Renal cortical epithelial cell (primary cell): ENCODE measurements around a stretch of chr3.

DNA sequence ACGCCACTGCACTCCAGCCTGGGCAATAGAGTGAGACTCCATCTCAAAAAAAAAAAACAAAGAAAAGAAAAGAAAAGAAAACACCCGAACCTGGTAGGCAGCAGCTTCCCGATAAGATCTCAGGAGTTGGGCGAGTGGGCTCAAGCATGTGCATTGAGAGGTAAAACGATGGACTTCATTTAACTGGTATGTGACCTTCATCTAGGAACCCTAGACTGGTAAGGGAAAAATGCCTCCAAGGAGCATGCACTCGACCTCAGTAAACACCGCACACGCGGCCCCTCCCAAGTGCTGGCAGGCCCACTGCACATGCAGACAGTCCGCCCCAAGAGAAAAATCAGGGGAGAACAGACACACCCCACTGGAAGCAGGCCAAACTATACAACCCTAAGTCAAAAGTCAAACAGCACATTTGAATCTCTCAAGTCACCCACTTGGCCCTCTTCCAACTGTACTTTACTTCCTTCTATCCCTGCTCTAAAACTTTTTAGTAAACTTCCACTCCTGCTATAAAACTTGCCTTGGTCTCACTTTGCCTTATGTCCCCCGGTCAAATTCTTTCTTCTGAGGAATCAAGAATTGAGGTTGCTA is 250.2 kb upstream of the HES1 start:
- RRBS: no CpG with 5 or more reads among the region's 11 CpGs

- RRBS: no CpG with 5 or more reads among the region's 10 CpGs
Measured at GRCh38 chr3:193897025-193897654, 238.8 kb upstream of the HES1 start.

DNA sequence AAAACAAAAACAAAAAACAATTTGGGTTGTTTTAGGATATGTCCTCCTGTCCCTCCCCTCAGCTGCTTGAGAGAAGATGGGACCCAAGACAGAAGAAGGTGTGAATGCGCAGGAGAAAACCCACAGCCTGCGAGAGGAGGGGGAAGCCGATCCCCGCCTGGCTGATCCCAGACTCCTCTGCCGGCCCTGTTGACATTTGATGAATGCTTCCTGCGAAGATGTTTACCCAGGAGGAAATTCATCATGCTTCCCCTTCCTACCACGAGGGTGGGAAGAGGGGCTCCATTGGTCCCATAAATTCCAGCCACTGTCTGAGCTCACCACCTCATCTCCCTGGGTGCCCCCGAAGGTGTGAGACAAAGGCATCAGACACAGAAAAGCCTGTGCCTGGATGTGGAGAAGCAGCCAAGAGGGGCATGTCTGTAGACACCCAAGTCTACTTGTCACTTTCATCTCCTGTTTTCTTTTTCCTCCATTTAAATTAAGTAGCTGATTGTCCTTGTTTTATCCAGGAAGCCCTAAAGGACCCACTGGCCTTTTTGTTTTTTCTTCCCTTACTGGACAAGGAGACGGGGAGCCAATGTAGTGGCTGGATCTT is 95.4 kb upstream of the HES1 start:
- RRBS: no CpG with 5 or more reads among the region's 9 CpGs

DNA sequence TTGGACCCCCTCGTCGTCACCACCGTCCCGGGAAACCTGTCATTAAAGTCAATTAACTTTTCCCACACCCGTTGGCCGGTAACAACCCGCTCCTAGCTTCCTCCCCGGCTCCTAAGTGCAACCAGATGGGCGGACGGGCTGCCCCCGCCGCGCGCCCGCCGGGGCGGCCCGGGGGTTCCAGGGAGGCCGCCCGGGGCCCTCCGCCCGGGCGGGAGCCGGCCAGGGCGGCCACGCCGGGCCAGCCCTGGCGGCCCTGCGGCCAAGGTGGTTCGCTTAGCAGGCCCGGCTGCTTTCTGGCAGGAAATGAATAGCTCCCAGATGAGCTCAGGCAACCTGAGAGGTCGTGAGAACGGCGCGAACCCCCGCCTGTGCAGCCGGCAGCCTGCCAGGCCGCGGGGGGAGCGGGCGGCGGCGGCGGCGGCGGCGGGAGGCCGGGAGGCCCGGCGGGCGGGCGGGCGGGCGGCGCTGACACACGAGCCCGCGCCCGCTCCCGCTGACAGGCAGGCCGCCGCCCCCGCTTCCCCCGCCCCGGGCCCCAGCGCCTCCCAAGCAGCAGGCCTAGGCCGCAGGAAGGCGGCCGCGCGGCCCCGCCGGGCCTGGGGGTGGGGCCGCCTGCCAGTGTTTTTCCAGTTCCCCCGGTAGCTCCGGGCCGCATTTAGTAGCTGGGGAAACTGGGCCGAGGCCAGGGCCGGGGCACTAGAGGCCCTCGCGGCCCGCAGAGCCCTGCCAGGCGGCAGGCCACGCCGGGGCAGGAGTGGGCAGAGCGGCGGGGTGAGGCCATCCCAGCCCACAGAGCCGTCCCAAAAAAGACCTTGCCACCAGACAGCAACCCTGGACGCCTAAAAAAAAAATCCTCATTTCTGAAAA is 5.4 kb downstream of the HES1 start:
- RRBS: 2% methylated on average over 56 of the region's 89 CpGs

GRCh38 chr3:194194649-194195078 is 58.7 kb downstream of the HES1 start:
- RRBS: no CpG with 5 or more reads among the region's 2 CpGs

GRCh38 chr3:194267323-194267763 is 83.8 kb downstream of the CPN2 start:
- RRBS: no CpG with 5 or more reads among the region's 8 CpGs

DNA sequence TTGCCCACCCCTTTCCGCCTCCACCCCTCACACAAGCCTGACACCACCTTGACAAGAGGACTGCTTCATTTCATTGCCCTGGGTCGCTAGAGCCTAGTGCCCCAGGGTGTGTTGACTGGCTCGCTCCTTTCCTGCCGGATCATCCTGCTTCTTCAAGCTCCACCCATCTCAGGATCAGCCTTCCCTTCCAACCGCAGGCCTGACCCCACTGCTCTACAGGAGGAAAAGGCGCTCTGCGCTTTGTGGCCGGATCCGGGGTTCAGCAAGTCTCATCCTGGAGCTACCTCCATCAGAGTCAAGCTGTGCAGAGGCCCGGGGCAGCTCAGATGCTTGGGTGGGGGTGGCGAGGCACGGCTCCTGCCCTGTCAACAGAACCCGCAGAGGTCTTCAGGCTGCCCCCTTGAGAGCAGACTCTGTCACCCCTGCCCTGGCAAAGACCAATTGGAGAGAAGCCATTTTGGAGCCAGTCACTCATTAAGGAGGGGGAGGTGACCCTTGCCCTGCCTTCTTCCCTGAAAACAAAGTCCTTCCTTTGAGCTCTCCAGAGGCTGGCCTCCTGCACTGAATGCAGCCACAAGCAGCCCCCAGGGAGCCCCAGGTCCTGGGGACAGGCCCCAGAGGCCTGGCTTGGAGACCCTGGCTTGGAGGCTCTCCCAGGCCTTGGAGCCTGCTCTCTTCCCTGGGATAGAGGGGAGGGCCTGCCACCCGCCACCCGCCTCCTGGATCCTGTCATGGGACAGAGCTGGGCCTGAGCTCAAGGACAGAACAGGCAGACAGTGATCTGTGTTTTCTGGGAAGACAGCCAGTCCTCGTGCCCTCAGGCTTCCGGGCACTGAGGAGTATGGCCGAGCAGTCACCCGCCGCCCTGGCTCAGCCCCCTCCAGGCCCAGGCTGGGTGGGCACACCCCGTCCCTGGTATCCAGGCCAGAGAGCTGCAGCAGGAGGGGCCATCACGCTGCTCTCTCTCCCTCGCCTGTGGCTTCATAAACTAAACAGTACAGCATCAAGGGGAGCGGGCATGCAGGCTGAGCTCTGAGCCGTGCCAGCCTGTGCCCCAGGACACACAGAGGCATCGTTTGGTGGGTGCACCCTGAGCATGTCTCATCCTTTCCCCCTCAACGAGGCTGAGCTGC is 80.2 kb downstream of the CPN2 start:
- RRBS: 64% methylated on average over 2 of the region's 27 CpGs

- RRBS: no CpG with 5 or more reads among the region's 4 CpGs
Measured at GRCh38 chr3:194274277-194274930, 76.7 kb downstream of the CPN2 start.

DNA sequence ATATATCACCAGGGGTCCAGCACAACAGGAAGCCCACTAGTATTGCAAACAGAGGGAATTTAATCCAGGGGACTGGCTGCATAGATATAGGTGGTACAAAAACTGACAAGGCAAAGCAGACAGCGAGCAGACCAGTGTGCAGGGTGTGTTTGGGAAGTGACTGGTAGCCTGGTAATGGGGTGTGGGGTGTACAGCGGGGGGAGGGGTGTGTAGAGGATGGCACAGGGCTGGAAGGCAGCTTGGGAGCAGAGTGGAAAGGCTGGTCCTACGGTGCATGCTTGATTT is 29.5 kb downstream of the CPN2 start:
- RRBS: no CpG with 5 or more reads among the region's 3 CpGs

DNA sequence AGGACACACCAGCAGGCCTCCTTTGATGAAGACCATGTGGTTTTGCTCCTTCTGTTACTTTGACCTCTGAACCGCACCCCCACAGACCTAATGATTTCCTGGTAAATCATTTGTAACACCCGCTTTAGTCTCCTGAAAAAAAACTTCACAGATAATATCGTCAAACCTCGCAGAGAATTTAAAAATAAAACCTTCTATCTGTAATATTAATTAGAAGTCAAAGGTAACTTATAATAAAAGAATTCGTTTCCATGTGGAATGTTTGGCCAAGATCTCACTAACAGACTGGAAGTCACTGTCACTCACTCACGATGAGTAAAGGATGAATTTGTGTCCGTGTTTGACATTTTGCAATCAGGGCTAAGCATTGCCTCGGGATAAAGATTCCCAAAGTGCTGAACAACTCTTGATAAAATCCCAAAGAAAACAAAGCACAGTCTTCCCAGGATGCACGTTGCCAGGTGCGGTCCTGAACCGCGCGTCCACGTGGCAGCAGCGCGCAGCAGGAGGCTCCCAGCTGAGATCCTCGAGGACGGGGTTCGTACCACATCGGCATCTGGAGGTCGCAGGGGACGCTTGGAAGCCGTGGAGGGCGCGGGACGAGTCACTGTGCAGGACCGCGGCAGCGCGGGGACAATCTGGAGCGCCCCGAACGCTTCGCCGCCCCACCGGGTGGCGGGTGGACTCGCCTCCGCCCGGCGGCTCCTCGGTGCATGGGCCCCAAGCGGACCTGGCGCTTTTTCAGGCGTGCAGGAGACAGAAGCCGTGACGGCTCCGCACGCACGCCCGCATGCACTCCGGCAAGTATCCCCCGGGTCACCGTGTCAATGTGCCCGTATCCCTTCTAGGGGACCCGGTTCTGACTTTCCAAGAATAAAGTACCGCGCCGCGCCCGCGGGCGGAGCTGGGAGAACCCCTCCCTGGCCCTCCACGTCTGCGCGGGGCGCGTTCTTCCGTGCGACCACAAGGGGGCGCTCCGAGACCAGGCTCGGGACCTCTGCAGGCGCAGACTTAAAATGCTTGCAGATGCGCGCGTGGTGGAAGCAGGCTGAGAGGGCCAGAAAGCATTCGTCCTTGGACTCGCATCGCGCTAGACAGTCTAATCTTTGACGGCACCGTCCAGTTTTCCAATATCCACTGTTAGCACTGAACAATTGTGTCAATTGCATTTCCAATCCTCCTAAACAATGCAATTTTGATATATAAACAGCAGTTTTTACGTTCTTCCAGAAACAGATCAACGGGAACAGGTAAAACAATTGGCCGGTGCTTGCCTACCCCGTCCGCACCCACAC is 17.7 kb downstream of the CPN2 start:
- RRBS: 0% methylated on average over 14 of the region's 88 CpGs

DNA sequence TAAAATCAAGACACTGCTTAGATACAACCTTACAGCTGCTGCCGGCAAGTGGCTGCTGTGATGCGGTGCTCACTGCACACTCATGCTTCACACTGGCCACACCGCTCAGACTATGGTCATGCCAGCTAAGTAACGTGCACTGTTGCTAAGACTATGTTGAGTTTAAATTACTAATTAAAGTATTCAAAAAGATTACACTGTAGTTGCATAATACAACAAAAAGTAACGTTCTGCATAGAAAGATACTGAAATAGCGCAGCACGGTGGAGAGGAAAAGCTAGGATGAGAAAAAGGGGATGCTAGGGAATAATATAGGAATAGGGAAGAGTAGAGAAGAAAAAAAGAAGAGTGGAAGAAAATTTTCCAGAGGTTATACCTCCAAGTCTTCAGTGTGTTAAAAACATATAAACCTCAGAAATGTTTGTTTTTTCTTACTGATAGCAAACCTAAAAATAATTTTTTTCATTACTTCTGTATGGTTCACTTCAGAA is 12.0 kb downstream of the ATP13A3 start:
- RRBS: no CpG with 5 or more reads among the region's 7 CpGs

GRCh38 chr3:194485763-194485862 is 1.2 kb downstream of the ATP13A3 start:
- RRBS: no CpG with 5 or more reads among the region's 1 CpG

GRCh38 chr3:194571378-194572093 is 61.7 kb downstream of the TMEM44 start:
- RRBS: no CpG with 5 or more reads among the region's 16 CpGs

DNA sequence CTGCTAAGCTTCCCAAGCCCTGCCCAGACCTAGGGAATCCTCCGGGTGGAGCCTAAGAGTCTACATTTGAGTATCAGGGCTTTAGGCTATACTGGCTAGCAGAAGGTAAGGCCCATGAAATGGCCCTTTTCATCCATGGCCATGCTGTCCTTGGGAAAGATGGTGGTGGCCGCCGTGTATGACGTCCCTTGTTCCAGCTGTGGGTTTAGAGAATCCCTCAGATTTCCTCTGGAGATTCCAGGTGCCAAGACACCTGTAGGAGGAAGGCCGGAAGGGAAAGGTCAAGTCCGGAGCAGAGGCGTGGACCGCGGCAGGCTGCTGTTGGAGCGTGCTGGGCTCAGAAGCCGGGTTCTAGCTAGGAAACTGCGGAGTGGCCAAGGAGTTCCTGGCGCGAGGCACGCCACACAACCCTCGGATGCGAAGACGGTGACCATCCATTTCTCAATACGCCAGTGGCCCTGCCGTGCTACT is 50.8 kb downstream of the TMEM44 start:
- RRBS: 98% methylated on average over 6 of the region's 20 CpGs

DNA sequence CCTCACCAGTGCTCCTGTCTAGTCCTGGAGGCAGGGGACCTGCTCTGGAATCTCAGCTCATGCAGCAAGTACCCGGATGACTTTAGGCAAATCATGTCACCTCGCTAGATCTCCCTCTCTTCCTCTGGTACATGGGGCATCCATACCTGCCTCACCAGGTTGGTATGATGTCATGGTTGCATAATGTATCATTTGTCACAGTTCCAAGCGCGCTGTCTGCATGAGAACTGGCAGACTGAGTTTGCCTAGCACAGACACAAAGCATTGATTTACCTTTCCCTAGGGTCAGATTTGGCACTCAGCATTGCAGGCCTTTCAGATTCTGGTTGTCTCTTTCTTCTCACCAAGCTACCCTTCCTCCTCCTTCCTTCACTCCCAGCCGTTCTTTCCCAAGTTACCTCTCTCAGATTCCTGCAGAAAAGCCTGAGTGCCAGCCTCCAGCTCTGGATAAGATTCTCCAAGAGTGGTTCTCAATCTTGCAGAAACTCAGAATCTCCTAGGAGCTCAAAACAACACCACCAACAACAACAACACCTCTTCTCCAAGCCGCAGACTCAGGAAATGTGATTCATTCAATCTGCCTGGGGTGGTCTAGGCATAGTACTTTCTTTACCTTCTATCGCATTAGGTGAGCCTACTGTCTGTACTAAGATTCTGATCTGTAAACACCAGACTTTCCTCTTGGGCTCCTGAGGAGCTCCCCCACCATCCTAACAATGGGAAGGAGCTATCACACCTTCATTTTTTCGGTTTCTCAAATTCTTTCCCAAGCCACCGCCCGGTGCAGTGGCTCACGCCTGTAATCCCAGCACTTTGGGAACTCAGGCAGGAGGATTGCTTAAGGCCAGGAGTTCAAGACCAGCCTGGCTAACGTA is 29.6 kb downstream of the FAM43A start:
- RRBS: no CpG with 5 or more reads among the region's 12 CpGs

DNA sequence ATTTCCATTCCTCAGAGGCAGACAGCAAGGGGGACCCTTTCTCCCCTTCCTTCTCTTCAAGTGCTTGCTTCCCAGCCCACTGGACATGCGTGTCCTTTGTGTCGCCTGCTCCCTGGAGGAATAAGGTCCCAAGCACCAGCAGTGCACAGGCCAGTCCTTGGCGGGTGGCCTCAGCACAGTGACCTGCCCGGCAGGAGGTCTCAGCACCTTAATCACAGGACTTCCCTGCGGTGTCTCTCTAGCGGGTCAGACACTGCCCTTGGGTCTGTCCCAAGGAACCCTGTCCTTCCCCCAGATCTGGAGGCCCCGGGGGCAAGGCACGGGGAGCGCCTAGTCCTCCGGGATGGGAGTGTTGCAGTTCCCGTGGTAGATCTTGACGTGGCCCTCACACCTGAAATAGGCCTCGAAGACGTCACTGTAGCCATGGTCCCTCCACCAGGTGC is 201.6 kb downstream of the XXYLT1 start:
- RRBS: no CpG with 5 or more reads among the region's 14 CpGs

DNA sequence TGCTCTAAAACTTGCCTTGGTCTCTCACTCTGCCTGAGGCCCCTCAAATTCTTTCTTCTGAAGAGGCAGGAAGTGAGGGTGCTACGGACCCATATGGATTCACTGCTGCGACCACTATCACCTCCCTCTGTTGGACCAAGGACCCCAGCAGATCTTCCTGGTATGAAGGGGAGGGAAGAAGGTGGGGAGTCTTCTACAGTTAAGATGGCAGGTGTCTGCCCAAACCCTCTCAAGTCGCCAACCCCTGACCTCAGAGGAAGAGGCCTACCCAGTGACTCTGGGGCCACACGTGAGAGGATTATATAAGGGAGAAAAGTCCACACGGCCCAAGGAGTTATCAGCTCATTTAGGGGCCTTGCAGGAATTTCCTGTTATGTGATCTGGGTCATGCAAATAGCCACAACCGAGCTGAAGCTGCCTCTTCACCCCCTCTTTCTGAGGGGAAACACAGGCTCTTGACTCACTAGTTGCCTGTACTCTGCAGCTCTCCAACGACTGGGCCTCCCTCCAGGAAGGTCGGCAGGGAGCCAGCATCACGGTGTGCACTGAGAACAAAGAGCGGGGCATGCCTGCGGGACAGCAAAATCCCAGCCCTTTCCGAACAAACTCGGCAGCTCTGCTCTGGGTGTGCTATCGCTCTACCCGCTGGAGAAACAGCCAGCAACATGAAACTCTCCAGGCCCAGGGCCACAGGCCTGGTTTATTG is 116.0 kb downstream of the XXYLT1 start:
- RRBS: no CpG with 5 or more reads among the region's 15 CpGs

DNA sequence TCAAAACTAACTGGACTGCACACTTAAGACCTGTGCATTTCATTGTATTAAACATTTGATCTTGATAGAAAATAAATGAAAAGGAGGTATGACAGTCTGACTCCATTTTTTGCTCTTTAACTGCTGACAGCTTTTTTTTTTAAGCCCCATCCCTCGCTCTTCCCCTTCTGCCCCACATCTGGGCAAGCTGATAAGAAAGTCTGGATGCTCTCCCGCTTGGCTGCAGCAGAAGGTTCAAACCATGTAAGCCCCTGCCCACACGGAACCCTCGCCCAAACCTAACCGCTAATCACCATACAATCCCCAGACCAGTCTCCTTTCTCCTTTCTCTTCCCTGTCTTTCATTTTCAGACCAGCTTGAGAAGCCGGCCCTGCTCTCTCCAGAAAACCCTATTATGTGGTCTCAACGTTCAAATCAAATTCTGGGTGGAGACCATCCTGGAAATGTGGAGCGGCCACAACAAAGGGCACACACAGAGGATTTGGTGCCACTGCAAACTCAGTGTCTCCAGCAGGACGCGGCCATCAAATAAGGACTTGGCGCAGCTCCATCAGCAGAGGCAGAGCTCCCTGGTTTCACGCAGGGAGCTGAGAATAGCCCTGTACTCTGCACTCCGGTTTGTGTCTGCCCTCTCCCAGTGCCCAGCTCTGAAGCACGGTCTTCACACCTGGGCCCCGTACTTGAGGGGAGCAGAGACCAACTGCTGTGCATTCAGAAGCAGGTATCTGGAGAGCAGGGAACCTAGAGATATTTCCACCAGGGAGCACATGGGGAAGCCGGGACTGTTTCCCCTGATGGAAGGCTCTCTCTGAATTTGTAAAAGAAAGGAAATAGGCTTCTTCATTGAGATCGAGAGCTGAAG is 92.7 kb downstream of the XXYLT1 start:
- RRBS: no CpG with 5 or more reads among the region's 17 CpGs

GRCh38 chr3:195179336-195179627 is 91.7 kb downstream of the XXYLT1 start:
- RRBS: no CpG with 5 or more reads among the region's 5 CpGs

DNA sequence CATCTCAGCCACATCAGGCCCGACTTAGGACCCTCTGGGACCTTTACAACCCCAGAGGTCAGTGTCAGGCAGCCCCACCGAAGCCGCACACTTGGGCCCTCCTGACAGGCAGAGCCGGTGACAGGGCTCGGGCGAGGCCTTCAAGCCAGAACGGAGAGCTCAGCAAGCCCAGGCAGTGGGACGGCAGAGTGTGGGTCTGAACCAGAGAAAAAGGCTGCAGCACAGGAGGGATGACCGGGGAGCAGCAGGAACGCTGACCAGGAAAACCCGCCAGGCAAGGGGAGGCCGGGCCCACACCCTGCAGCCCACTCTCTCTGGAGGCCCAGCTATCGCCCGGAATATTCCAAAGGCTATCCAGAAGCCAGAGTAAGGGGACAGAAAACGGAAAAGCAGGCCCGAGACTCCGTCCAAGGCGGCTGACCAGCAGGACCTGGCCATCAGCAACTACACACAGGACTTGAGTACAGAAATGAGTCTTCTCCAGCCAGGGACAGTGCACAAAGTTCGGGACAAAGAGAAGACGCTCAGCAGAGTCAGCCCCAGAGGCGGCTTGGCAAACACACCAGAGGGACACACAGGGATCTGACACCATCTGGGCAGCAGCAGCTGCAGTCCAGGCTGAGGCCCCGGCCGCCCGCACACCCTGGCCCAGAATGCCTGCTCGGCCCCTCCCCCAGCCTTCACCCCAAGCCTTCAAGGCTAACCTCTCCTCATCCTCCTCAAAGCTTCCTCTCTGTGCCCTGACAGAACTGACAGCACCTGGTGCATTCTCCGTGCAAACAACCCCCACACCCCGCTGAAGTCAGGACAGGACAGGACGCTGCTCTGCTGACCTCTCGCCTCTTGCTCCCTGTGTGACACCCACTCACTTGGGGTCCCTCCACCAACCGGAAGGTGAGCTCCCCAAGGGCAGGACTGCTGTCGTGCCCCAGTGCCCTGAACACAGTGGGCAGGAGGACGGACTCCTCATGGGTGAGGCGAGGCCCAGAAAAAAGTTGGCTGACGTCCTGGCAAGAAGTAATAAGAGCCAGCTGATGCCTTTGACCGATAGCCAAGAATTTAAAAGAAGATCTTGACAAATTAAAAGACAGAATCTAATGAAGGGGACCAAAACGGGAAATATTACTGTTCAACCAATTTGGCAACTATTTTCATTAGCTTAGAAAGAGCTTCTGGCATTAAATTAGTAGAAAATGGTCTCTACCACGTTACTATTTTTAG is 61.1 kb downstream of the XXYLT1 start:
- RRBS: 92% methylated on average over 6 of the region's 37 CpGs